Osteocyte (in vitro differentiated cells): ENCODE measurements around a stretch of chr1.

GRCh38 chr1:8399517-8400083 is 81.7 kb downstream of the SLC45A1 start:
- PRO-cap = no peak

- PRO-cap = no peak
Observed at GRCh38 chr1:8418060-8418770, 100.3 kb downstream of the SLC45A1 start.

GRCh38 chr1:8422298-8423263 is 104.7 kb downstream of the SLC45A1 start:
- PRO-cap = no peak

DNA sequence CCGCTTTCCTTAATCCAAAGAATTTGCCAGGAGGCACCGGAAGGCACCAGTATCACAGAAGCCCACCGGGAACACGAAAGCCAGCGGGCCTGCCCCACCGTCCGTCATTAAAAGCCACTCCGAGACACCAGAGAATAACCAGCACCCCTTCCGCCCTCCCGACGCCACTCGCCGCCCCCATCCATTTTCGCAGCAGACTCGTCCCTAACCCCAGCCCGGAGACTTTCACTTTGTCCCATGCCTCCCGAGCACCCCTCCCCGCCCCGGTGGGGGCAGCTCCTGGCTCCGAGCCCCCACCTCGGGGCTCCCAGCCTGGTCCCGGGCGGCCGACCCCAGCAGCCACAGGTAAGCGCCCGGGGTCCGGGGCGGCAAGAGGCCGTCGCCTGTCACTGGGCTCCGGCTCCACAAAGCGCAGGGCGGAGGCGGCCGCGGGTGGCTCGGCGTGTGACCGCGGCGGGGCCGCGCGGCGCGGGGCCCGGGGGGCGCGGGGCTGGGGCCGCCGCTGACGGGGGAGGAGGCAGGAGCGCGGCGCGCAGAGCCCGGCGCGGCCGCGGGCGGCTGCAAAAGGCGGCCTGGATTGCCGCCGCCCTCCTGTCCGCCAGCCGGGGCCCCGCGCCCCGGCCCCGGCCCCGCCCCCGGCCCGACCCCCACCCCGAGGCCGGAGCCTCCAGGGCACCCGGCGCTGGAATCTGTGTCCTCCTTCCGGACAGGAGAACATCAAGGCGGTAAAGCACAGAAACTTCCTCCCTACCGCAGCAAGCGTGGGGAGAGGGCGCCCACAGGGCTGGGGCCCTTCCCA is 105.5 kb downstream of the SLC45A1 start:
- PRO-cap = bidirectional peak, plus-strand start at position 502 of the sequence, minus-strand start at position 446 of the sequence; bidirectional peak, plus-strand start at position 563 of the sequence, minus-strand start at position 566 of the sequence

- PRO-cap = no peak
Observed at GRCh38 chr1:8424552-8425259, 106.8 kb downstream of the SLC45A1 start.

GRCh38 chr1:8427328-8428148 is 109.6 kb downstream of the SLC45A1 start:
- PRO-cap = no peak

DNA sequence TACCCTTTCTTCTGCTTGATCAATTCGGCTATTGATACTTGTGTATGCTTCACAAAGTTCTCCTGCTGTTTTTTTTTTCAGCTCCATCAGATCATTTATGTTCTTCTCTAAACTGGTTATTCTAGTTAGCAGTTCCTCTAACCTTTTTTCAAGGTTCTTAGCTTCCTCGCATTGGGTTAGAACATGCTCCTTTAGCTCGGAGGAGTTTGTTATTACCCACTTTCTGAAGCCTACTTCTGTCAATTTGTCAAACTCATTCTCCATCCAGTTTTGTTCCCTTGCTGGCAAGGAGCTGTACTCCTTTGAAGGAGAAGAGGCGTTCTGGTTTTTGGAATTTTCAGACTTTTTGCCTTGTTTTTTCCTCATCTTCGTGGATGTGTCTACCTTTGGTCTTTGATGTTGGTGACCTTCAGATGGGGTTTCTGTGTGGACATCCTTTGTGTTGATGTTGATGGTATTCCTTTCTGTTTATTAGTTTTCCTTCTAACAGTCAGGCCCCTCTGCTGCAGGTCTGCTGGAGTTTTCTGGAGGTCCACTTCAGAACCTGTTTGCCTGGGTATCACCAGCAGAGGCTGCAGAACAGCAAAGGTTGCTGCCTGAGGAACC is 129.2 kb downstream of the SLC45A1 start:
- PRO-cap = no peak

DNA sequence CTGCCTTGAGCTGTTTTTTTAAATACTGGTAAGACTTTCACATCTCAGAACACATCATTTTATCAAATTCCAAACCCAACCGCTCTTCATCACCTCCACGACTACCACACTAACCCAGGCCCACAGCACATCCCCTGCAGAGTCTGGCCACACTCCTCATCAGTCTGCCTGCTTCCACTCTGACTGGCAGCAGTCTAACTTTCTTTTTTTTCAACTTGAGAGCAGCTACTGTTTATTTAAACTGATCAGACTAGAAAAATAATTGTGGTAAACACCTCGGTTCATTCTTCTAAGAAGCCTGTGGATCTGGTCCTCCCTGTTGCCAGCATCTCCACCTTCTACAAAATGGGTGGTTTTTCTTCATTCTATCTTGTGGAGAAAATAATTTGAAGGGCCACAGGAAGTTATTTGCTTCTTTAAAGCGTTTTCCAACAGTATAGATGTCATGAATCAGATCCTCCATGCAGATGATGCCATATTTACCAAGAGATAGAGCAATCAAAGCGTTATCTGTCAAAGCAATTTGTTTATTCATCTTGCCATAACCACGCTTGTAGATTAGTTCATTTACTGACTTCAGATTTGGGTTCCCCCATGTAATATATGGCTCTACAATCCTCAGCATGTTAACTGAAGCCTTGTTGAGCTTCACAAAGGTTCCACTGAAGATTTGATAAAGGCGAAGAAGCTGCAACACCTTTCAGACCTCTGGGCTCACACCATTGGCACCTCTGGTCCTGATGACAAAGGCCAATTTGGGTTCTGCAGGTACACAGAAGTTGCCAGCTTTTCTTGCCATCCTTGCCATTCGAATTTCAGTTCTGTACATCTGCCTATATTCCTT is 31.3 kb downstream of the RERE start:
- PRO-cap = no peak

DNA sequence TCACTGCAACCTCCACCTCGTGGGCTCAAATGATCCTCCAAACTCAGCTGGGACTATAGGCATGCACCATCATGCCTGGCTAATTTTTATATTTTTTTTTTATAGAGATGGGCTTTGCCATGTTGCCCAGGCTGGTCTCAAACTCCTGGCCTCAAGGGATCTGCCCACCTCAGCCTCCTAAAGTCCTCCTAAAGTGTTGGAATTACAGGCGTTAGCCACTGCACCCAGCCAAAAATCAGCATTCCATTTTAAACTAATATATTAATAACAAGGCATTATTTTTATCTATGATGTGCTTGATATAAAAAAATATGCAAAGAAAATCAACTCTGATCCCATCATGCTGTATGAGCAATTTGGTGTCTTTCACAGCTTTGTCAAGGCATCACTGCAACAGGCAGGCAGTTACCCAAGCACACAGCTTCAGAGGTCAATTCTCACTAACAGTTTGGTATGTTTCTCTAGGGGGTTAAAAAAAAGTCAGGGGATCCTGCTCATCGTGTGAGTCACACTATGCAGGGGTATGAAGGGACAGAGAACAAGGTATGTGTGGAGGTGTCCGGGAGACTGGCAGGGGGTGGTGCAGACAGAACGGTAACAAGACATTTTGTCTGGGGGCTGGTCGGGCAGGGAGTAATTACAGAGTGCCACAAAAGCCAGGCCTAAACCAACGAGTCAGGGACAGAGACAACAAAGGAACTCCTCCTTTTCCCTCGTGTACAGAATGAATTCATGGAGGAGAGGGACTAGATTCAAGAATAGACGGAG is 9.5 kb downstream of the ENO1 start:
- PRO-cap = no peak

- PRO-cap = no peak
Observed at GRCh38 chr1:8871587-8872599, 6.6 kb downstream of the ENO1 start.

DNA sequence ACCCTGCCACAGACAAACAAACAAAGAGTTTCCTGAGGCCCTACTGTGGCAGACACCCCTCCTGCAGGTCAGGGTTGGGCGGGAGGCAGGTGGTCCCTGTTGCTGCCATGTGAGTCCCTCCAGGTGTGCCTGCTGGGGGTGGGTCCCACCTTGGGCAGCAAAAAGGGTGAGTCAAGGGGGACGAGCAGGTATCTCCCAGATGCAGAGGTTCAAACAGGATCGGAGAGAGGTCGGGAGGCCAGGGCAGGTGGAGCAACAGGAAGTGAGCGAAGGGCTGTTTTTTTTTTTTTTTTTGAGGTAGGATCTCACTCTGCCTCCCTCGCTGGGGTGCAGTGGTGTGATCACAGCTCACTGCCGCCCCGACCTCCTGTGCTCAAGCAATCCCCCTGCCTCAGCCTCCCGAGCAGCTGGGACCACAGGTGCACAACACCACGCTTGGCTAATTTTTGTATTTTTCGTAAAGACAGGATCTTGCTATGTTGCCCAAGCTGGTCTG is 39.4 kb downstream of the SLC2A7 start:
- PRO-cap = no peak

GRCh38 chr1:9078534-9079438 is 9.4 kb upstream of the SLC2A5 start:
- PRO-cap = no peak

GRCh38 chr1:9080215-9081123 is 11.0 kb upstream of the SLC2A5 start:
- PRO-cap = no peak

DNA sequence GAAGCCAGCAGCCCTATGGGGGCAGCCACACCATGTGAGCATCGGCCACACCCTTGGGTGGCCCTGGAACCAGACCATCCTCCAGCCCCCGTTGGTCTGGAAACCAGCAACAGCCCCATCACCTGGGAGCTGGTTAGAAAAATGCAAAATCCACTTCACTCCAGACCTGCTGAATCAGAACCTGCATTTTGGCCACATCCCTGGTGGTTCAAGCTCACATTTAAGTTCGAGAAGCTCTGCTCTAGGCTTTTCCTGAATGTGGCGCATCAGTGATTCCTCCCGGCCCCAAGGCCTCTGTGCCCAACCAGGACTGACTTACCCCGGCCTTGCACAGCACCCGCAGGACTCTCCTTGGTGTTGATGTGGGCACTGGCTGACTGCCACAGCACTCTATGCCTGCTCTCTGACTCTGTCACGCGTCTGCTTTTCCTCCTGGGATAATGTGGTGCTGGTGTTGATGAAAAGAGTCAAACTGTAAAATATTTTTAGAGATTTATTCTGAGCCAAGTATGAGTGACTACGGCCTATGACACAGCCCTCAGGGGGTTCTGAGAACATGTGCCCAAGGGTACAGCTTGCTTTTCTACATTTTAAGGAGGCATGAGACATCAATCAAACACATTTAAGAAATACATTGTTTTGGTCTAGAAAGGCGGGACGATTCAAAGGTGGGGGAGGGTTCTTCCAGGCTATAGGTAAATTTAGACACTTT is 15.4 kb upstream of the SLC2A5 start:
- PRO-cap = no peak

DNA sequence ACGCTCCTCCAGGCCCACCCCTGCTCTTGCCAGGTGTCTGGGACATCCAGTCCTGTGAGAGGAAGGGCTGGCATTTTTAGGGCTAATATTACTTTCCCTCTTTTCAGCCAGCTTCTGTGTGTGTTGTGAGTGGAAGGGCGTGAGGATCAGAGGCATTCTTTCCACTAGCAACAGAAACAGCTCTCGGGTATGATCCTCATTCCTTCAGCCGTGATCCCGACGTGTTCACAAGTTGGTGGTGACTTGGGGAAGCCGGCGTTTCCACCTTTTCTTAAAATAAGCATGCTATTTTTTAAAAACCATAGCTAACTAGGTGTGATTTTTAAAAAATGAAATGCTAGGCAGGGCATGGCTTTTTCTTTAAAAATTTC is 834 bp upstream of the GPR157 start:
- PRO-cap = no peak

- PRO-cap = no peak
Observed at GRCh38 chr1:9145064-9145773, 16.3 kb upstream of the GPR157 start.

- PRO-cap = no peak
Observed at GRCh38 chr1:9150750-9151399, 22.0 kb upstream of the GPR157 start.

DNA sequence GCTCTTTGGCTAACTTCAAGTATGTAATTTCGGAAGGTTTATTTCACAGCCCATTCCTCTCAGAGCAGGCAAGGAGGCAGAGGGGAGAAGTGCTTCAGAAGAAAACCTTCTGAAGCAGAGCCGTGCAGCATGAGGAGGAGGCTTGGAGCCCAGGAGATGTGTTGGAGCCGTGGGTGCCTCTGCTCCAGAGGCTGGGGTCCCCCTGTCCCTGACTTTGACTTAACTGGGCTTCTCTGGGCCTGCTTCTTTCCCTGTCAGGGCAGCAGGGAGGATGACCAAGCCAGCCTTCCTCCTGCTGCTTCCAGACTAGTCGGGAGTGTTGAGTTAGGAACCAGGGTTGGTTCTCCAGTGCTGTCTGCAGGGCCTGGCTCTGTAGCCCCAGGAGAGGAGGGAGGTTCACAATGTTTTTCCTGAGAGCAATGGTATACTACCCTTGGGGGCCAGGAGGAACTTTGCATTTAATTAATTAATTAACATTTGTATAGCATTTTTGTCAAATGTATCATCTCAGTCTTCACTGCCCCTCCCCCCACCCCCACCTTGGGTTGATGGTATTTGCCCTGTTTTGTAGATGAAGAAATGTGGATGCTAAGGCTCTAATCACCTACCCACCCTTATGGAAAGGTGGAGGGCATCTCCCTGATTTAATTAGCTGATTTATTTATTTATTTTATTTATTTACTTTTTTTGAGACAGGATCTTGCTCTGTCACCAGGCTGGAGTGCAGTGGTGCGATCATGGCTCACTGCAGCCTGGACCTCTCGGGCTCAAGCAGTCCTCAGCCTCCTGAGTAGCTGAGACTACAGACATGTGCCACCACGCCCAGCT is 6.4 kb downstream of the H6PD start:
- PRO-cap = no peak

- PRO-cap = no peak
Observed at GRCh38 chr1:9275367-9276174, 17.1 kb upstream of the SPSB1 start.

- PRO-cap = no peak
Observed at GRCh38 chr1:9296694-9297596, 4.3 kb downstream of the SPSB1 start.